ENCODE results near the gene WNT7B.

DNA sequence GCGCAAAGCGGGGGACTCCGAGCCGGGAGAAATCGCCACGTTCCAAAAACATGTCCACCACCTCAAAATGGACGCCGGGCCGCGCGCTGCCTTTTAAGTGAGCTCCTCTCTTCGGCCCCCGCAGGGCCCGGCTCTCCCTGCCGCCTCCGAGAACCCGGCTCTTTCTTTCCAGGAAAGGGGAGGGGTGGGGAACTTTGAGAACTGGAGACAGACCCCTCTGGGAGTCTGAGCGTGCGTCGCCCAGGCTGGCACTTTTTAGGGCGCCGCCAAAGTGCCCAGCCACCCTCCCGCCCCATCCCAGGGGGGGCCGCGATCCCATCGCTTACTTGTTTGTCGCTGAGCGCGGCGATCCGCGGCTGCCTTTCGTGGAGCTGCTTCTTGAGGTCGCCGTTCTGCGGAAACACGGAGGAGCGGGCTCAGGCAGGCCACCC is 1.6 kb downstream of the PHF21B start:
- RRBS, result 2% methylated on average over 7 of the region's 38 CpGs

GRCh38 chr22:45129614-45130575 is 33.8 kb upstream of the NUP50 start:
- RRBS, result no CpG with 5 or more reads among the region's 14 CpGs

- RRBS, result no CpG with 5 or more reads among the region's 7 CpGs
These were observed 21.6 kb upstream of the KIAA0930 start for GRCh38 chr22:45262300-45262684.

GRCh38 chr22:45313813-45314629 is 4.3 kb downstream of the FAM118A start:
- RRBS, result no CpG with 5 or more reads among the region's 10 CpGs

GRCh38 chr22:45318179-45318777 is 8.5 kb downstream of the FAM118A start:
- RRBS, result no CpG with 5 or more reads among the region's 9 CpGs

- RRBS, result no CpG with 5 or more reads among the region's 14 CpGs
These were observed 24.9 kb downstream of the FAM118A start for GRCh38 chr22:45334541-45335163.

DNA sequence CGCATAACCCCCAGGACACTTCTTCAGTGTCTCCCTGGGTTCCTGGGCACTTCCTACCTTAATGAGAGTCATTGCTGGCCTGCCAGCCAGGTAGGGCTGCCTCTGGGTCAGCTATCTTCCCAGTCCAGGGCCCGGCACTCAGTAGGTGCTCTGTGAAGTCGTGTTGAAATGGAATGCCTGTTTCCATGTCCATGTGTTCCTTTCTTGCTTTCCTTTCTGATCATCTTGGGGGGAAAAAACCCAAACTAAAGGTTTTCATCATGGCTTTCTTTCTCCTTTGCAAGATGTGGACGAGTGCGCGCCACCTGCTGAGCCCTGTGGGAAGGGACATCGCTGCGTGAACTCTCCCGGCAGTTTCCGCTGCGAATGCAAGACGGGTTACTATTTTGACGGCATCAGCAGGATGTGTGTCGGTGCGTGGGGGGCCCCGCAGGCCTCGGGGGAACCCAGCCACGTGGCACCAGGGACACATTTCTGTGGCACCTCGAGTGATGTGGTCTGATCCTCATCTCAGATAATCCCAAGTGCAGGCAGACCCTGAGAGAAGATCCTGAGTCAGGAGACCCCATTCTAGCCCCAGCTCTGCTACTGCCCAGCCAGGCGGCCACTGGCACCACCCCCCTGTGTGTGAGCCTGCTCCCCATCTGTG is 39.3 kb downstream of the FBLN1 start:
- RRBS, result no CpG with 5 or more reads among the region's 20 CpGs

GRCh38 chr22:45548895-45549790 is 46.5 kb downstream of the FBLN1 start:
- RRBS, result no CpG with 5 or more reads among the region's 18 CpGs

- RRBS, result no CpG with 5 or more reads among the region's 13 CpGs
These were observed 47.7 kb downstream of the FBLN1 start for GRCh38 chr22:45550411-45550728.

- RRBS, result no CpG with 5 or more reads among the region's 8 CpGs
These were observed 48.9 kb downstream of the FBLN1 start for GRCh38 chr22:45551699-45551939.

- RRBS, result no CpG with 5 or more reads among the region's 13 CpGs
These were observed 51.0 kb downstream of the FBLN1 start for GRCh38 chr22:45553784-45554062.

DNA sequence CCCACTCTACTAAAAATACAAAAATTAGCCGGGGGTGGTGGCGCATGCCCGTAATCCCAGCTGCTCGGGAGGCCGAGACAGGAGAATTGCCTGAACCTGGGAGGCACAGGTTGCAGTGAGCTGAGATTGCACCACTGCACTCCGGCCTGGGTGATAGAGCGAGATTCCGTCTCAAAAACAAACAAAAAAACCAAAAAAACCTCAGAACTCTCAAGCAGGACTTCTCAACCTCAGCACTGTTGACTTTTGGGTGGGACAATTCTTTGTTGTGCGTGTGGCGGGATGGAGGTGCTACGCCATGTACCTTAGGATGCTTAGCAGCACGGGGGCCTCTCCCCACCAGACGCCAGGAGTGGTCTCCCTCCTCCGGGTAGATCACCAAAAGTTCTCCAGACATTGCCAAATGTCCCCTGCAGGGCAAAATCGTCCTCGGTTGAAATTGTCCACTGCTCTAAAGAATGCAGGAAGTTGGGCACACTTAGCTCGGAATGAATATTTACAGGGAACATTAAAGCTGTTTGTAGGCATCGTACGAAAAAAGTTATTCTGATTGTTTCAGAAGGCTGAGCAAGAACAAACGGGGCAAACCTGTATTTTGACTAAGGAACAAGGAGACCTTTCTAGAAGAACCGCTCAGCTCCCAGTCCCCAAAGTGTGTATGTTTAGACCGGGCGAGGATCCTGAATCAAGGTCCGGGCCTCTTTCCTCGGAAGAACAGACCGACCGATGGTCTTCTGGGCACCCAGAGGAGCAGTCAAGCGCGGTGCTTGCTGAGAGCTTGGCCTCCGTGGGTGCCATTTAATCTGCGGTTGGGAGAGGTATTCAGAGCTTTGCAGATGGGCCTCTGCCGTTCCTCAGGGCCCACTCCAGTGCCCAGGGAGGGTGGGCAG is 26.8 kb upstream of the ATXN10 start:
- RRBS, result no CpG with 5 or more reads among the region's 32 CpGs

DNA sequence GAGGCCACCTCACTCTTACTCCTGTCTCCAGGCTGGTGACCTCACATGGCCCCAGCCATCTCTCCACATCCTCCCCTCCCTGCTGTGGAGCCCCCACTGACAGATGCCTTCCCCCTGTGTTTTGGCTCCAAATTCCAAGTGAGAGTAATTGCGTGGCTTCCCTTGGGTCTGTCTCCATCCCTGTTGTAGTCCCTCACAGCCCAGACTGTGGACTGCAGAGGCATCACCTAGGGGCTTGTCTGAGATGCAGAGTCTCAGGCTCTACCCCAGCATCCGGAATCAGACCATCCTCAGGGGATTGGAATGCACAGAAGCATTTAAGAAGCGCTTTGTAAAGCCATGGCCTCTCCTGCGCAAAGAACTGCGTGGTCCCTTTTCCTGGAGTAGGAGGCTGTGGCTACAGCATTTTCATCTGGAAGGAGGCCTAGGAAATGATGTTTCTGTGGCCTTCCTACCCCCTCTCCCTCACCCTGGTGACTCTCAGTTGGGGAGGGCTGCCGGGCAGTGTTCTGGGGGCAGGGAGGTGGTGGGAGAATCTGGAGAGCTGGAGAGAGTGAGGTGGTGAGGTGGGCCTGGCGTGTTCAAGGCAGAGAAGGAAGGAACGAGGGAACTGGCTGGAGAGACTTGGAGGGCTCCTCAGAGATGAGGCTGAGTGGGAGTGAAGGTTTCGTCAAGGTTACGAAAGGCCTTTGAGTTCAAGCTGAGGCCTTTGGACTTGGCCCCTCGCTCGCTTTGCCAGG is 91.2 kb downstream of the ATXN10 start:
- RRBS, result no CpG with 5 or more reads among the region's 12 CpGs

DNA sequence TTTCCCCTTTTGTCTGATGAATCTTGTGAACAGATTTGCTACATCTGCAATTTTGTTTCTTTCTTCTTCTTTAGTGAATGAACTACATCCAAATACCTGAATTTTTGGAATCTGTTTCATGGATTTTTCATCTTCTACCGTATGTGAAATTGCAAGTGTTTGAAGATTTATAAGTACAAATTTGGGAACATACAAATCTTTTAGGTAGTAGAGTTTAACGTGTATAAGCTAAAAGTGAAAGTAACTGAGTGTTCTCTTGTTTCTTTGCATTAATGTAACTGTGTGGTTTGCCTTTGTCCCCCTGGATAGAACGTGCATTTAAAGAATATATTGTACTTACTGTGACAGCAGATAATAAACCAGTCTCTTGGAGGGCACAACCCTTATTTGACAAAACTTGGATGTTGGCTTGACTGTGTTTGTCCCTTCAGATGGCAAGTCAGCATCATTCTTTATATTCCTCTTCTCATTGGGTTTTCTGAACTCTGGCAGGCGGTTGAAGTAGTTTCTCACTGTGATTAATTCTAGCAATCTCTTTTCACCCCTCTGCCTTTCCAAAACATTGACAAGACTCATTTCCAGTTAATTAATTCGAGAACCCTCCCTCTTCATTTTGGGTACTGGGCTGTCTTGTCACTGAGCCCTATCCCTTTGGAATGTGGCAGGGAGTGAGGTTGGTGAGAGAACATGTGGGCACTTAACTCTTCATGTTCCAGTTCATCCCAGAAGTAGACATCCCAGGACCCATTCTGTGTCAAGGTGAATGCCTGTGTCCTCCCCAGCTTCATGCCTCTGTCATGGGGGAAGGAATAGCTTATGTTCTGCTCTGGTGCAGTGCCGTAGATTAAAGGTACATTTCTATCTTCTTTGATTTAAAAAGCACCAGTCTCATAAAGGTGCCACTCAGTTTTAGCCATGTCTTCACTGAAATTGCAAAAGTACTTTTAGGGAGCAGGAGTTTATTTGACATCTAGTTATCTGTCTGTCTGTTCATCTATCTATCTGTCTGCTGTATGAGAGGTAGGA is 133.1 kb downstream of the WNT7B start:
- RRBS, result no CpG with 5 or more reads among the region's 6 CpGs

GRCh38 chr22:45976889-45977725 is at the start of gene WNT7B:
TSS of gene WNT7B (minus strand) at chr22:45977162.
- RRBS, result 1% methylated on average over 18 of the region's 84 CpGs

DNA sequence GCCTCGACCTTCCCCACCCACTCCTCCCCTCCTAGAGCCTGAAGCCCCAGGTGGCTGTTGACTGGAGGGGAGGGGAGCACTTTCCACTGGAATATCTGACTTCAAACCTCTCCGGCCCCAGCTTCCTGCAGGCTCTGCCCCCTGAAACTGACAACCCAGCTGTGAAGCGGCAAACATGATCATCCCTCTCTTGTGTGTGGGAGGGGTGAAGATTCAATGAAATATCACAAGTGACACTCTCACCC is 29.1 kb upstream of the WNT7B start:
- RRBS, result no CpG with 5 or more reads among the region's 3 CpGs

DNA sequence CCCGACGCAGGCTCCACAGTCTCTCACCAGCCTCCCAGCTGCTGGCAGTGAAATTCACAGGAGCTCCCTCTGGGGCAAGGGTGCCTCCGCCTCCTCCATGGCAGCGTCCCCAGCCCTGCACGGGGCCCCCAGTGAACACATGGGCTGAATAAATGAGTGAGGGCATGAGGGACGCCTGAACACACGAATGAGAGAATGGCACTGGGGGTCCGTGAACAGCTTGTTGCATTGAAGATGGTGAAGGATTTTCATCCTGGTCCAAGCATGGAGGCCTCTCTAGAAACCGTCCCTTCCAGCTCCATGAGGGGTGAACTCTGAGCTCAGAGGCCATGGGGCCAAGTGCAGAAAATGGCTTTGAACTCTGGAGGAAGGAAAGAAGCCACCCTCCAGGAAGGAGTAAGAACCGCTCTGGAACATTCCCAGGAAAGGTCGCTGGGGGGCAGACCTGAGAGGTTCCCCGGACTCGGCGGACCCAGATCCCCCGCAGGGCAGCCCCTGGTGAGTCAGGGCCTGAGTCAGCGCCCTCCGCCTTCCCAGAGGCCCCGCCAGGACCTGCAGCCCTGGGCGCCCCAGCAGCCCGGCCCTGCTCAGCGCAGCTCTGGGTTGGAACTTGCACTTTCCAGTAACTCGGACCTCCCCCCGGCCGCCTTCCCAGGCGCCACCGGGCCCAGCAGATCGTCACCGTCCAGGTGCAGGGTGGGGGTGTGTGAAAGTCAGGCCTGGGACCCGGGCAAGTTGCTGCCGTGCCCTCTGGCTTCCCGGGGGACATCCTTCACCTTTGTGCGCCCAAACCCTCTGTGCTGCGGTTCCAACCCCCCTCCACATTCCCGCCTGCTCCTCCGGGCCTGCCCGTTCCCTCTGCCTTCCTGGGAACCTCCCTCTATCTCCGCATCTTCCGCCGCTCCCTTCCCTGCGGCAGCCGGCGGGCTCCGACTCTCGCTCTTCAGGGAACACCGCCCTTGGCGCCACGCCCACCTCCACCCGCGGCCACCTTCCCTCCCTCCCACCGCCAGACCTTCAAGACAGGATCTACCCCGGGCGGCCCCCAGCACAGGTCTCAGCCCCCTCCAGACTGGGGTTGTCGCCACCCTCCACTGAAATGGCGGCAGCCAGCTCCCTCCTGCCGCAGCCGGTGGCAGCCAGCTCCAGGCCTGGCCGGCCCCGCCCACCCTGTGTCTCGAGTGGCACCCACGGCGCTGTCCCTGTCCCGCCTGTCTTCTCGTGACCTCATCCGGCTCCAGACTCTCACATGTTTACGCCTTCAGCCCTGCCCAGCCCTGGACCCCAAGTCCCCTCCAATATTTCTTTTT is 36.6 kb upstream of the WNT7B start:
- RRBS, result 2% methylated on average over 29 of the region's 65 CpGs

DNA sequence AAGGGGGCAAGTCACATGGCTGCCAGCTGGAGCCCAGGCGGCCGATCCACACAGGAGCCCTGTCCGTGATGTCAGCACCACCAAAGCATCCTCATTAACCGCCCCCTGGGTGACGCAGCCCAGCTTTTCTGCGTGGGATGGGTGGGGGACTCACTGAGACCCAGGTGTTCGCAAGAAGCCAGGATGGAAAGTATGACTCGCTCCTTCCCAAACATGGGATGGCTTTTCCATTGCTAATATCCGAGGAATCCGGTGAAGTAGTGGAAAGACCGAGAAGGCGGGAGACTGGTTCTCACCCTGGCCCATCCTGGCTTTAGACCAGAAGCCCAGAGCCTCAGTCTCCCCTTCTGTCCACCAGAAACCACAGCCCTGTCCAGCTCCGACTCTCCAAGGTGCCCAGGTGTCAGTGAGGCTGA is 46.7 kb upstream of the WNT7B start:
- RRBS, result no CpG with 5 or more reads among the region's 13 CpGs

- RRBS, result no CpG with 5 or more reads among the region's 22 CpGs
These were observed 63.8 kb upstream of the WNT7B start for GRCh38 chr22:46040376-46041563.

DNA sequence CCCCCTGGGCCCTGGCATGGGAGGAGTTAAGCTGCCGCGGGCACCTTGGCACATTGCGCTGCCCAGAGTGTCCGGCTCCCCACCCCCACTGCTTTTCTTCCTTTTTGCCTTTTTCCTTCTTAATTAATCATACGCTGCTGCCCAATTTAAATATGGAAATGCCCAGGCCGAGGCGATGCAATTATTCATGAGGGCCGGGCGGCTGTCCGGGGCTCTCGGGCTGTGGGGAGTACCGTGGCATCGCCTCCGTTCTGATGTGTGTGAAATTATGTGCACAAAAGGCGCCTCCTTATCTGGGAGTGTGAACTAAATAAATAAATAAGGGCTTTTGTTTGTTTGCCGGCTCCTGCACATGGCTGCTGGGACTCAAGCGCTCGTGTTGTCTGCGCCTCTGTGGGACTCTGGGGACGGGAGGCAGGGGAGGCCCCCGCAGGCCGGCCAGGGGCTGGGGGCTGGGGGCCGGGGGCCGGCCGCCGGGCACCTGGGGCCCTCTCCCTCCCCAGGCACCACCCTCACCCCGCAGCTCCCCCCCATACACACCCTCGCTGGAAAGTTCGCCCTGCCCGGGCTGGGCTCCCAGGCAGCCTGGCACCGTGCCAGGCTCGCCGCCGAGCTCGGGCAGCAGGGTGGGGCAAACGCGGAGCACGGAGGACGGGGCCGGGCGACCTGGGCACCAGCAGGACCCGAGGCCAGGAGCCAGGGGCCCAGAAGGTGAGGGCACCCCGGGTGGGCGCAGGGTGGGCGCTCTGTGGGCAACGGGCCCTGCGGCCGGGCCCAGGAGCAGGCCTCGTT is 76.4 kb upstream of the WNT7B start:
- RRBS, result 2% methylated on average over 23 of the region's 49 CpGs

Data from AG09319 (cell line).